ENCODE data around the genes NKPD1 and OPA3.

DNA sequence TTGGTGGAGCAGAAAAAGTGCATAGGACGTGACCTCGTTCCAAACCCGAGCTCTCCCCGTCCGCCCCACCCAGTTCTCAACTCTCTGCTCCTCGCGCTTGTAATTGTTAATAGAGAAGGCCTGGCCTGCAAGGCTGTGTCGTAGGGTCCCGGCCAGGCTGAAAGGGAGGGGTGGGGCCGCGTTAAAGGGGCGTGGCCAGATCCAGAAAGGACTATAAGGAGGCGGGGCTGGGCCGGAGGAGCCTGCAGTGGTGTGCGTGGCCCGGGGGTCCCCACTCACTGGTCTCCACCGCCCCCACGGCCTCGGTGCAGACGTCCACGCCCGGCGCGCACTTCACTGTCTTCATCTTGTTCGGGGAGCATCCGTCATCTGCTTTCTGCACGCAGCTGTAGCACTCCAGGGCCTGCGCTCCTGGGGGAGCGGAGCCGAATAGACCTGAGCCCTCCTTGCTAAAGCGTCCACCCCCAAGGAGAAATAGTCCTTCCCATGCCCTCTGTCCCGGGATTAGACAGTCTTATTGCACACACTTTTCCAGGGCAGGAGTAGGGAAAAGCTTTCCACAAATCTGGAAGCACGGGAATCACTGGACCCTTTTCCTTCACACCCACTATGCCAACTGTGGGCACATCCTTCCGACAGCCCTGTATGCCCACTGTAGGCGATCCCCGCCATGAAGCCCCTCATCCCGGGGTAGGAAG is 1.2 kb downstream of the LYPD3 start:
- PRO-cap, result bidirectional peak, plus-strand start at position 48 of the sequence, minus-strand start at position 78 of the sequence; bidirectional peak, plus-strand start at position 247 of the sequence, minus-strand start at position 172 of the sequence

DNA sequence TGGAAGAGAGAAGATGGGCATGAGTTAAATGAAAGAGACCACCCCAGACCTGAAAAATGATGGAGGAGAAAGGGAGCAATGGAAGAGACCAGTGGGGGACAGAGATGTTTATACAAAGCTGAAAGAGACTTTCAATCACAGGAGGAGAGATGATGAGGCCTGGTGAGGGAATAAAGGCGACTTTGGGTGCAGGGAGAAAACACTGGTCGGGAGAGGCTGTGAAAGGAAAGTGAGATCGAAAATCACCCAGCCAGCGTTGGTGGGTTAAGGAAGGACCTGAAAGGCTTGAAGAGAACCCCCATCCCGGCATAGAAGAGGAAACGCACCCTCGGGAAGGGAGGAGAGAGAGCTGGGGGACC is 4.3 kb downstream of the PINLYP start:
- PRO-cap, result no peak

- PRO-cap, result no peak
Observed at GRCh38 chr19:43586147-43586697, 9.7 kb downstream of the IRGQ start.

GRCh38 chr19:43660261-43660876 is 9.6 kb downstream of the PLAUR start:
- PRO-cap, result no peak

GRCh38 chr19:43779093-43779751 is 1.6 kb downstream of the KCNN4 start:
- PRO-cap, result bidirectional peak, plus-strand start at chr19:43779366, minus-strand start at chr19:43779249

- PRO-cap, result no peak
Observed at GRCh38 chr19:44615518-44615993, 2.2 kb downstream of the IGSF23 start.

DNA sequence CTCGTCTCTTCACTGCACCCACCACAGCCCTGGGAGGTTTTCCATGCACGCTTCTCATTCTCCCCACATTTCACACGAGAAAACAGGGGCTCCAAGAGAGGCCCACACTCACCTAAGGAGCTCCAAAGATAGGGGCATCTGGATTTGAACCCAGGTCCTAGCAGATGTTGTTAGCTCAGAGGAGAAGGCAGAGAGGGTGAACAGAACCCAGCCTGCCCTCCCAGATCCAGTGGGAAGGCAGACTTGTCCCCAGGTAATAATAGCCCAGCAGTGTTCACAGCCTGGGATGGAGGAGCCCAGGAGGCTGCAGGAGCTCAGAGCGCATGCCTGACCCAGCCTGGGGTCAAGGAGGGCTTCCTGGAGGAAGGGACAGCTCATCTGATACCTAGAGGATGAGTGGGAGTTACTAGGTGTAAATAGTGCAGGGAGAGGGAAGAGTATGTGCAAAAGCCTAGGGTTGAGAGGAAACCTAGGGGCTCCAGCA is 23.7 kb downstream of the CEACAM16 start:
- PRO-cap, result no peak

DNA sequence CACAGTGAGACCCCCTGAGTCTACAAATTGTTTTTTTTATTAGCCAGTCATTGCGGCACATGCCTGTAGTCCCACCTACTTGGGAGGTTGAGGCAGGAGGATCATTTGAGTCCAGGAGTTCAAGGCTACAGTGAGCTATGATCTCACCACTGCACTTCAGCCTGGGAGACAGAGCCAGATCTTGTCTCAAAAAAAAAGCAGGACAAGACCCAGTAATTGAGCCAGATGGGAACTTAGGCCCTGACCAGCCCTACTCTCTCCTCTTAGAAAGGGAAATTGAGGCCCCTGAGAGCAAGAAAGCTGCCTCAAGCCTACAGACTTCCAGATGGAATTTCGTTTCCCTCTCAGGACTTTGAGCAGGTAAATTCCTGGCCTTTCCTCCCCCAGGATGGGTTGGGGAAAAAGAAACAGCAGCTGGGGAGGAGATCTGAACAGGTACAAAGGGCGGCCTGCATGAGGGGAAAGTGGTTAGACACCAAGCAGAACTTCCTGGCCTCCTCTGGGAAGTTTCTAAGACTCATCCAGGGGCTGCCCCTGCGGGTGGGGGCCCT is 3.7 kb upstream of the BCL3 start:
- PRO-cap, result no peak

DNA sequence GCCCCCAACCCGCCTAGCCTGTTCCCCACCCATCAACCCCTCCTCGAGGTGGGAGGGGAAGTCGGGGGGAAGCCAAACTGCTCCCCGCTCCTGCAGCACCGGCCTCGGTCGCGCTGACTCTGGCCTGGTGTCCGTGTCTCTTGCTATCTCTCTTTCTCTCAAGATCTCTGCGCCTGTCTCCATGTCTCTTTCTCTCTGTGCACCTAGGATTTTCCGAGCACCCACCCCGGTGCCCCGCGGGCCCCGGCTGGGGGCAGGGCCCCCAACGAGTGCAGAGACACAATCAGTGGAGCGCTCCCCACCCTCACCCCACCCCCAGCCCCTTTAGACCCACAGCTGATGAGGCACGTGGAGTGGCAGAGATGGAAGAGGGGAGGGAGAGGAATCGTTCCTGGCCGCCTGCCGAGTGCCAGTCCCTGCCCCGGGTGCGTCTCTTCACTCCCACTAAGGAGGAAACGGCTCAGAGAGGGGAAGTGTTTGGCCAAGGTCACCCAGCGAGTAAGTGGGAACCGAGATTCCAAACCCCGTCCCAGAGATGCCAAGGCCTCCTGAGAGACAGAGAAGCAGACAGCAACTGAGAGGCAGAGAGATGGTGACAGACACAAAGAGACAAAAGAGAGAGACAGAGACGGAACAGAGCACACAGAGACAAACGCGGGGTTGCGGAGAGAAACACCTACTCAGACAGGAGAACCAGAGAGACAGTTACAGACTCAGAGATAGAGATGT is 713 bp upstream of the BCL3 start:
- PRO-cap, result bidirectional peak, plus-strand start at position 75 of the sequence, minus-strand start outside the sequence; bidirectional peak, plus-strand start at position 463 of the sequence, minus-strand start at position 408 of the sequence; bidirectional peak, plus-strand start at position 683 of the sequence, minus-strand start outside the sequence

GRCh38 chr19:44749108-44749517 is 605 bp downstream of the BCL3 start:
- PRO-cap, result bidirectional peak, plus-strand start at chr19:44749197, minus-strand start at chr19:44748937

DNA sequence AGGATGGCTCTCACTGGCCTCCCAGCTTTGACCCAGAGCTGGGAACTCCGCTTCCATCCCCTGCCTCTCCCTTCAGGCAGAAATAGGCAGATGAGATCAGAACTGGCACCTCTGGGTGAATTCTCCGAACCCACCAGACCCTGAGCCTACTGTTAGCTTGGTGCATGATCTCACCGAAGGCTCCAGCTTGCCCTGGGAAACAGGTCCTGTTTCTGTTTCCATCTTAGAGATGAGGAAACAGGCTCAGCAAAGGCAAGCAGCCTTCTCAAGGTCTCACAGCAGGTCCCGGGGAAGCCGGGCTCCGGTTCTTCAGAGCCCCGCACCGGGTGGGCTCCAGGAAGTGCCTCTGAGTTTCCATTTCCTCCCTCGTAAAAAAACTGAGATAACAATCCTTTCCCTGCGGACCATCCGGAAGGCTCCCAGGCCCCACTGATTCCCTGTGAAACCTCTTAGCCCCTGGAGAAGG is 2.0 kb downstream of the NECTIN2 start:
- PRO-cap, result unidirectional peak, minus-strand start at position 83 of the sequence

GRCh38 chr19:44881831-44882426 is 9.1 kb upstream of the TOMM40 start:
- PRO-cap, result no peak

GRCh38 chr19:44904170-44905172 is 1.1 kb upstream of the APOE start:
- PRO-cap, result no peak

DNA sequence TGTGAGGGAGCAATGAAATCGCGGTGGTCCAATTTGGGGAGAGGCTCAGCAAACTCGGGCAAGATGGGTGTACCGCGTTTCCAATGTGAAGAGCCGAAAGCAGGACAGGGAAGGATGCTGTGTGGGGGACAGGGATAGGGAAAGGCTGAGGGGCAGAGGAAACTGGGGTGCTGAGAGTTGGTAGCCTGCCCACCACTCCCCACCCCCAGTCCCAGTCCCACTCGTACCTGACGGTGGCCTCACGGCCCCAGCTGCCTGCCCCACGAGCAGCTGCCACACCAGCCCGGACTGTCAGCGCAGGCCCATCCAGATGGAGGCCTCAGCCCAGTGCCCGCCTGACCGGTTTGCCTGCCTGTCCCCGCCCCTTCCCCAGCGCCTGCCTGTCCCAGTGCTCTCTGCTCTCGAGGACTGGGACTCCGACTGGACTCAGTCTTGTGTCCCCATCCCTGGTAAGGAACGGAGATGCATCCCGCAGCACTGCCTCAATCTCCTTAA is at the start of gene NKPD1:
TSS of gene NKPD1 (minus strand) at position 285 of the 495 bp plus-strand sequence.
- PRO-cap, result no peak

DNA sequence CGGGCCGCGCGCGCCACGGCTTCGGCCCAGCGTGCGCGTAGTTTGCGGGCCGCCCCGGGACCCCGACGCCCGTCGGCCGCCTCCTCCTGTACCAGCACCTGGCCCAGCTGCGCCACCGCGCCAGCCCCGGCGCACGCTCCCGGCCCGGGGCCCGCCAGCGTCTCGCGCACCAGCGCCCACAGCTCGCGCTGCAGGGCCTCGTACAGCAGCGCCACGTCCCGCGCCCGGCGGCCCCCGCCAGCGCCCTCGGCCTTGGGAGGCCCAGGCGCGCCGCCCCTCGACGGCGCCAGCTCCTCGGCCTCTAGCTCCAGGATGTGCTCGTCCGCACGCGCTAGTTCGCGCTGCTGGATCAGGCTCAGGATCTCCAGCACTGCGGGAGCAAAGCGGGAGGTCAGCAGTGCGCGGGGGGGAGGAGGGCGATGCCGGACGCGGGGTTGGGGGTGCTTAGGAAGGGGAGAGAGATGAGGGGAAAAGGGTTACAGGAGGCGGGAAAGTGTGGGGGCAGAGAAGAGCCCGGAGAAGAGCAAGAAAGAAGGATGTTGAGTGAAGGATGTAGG is 10.7 kb downstream of the EXOC3L2 start:
- PRO-cap, result no peak

- PRO-cap, result no peak
Observed at GRCh38 chr19:45244322-45244912, 790 bp downstream of the EXOC3L2 start.

- PRO-cap, result unidirectional peak, plus-strand start at chr19:45404404
Observed at GRCh38 chr19:45403344-45404526, 1.1 kb downstream of the PPP1R13L start.

DNA sequence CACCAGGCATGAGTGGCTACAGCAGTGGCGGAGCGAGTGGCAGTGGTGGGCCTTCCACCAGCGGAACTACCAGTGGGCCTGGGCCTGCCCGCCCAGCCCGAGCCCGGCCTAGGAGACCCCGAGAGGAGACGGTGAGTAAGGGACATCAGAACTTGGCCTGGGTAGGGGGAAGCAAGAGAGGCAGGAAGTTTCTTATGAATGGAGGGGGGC is 2.9 kb downstream of the FOSB start:
- PRO-cap, result no peak

GRCh38 chr19:45475475-45476637 is 8.1 kb downstream of the FOSB start:
- PRO-cap, result unidirectional peak, plus-strand start at chr19:45475921

DNA sequence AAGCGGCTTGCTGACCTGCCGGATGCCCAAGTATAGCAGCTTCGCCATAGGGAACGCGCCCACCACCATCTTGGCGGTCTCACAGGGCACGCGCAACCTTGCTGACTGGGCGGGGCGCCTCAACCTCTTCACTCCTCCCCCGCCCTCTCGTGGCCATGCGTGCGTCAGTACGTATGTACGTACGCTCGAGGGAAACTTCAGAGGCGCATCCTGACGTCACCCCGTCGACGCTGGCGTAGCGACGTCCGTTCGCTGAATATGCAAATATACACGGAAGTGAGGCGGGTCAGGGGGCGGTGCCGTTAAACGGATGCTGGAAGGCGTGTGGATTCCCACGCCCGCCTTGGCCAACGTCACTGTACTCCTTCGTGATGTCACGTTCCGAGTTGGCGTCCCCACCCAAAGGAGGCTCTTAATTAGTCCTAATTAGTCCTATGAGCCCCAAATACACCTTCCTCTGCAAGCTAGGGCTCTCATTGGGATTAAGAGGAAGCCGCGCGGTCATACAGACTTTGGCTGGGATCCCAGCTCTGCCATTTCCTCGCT is at the start of gene OPA3:
TSS of gene OPA3 (minus strand) at position 107 of the 546 bp plus-strand sequence.
- PRO-cap, result bidirectional peak, plus-strand start at position 305 of the sequence, minus-strand start at position 81 of the sequence; unidirectional peak, plus-strand start at position 476 of the sequence

All from vermiform appendix (tissue), 1 donor.